Bronchus fibroblast of lung (primary cell): ENCODE measurements around the gene ZNF827.

GRCh38 chr4:140790578-140791399 lies 34.6 kb upstream of the TBC1D9 start:
- RAMPAGE, long total RNA, result no peak

DNA sequence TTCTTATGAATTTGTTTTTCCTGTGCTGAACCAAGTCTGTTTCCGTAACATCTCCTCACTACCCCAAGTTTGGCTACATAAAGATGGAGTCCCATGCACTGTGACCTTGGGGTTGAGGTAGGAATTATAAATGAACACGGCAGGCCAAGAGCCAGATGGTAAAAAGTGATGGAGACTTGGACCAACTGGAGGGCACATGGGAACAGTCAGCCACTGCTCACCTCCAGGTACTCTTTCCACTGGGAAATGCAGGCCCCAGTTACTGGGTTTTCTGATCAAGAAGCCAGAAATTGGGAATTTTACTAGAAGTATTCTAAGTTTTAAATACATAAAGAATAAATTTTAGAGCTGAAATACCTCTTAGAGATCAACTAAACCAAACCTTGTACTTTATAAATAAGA lies 6.8 kb downstream of the RNF150 start:
- RAMPAGE, long total RNA, result no peak

DNA sequence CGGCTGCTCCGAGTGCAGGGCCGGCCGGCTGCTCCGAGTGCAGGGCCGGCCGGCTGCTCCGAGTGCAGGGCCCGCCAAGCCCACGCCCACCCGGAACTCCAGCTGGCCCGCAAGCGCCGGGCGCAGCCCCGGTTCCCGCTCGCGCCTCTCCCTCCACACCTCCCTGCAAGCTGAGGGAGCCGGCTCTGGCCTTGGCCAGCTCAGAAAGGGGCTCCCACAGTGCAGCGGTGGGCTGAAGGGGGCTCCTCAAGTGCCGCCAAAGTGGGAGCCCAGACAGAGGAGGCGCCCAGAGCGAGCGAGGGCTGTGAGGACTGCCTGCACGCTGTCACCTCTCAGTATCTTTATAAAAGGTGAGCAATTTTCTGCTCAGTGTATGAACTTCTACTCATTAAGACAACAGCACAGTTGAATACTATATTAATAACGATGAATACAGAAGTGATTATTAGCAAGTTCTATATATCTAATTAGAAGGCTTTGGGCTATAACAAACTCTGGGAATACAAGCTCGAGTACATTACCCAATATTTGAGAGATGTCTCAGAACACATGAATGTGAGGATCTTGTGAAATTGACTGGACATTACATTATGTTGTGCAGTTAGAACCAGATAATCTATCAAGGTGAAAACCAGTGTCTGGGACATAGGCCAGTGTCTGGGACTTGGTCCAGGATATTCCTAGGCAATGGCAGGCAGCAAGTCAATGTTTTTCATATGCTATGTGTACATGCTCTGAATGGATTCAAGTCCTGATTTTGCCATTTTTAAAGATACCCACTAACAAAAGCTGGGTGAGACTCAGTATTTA lies 112.9 kb downstream of the ZNF330 start:
- RAMPAGE, long total RNA, result no peak

GRCh38 chr4:142196335-142197050 lies 560.1 kb downstream of the IL15 start:
- RAMPAGE, long total RNA, result no peak

DNA sequence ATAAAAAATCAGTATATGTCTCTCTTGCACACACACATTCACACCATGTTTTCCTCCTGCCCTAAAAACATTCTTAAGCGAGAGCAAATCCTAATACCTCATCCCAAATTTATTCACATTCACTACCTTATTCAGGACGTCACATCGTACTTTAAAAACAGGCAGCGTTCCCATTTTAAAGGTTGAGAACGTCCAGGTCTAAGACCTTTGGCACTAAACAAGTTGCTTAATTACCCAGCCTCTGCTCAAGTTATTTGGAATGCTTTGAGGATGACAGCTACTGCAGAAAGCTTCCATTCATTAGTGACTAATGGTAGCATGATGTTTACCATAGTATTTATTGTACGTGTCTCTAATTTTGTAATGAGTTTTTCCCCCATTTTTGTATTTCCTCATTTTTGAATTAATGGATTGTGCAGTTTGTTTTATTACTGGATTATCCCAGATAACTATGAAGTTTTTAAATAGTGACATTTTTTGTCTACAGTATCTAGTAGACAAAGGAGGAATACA lies 1.5 kb downstream of the USP38 start:
- RAMPAGE, long total RNA, result no peak

DNA sequence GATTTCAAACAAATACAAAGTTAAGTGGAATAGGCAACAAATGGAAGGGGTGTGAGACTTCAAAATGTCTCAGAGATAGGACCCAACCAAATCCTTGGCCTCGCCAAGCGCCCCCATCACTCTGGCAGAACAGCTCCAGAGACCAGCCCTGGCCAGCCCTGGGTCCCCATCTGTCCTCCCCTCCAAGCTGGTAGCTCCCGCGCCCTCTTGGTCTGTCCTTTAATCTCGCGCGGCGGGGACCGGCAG lies 1.2 kb upstream of the GAB1 start:
- RAMPAGE, long total RNA, result no peak

DNA sequence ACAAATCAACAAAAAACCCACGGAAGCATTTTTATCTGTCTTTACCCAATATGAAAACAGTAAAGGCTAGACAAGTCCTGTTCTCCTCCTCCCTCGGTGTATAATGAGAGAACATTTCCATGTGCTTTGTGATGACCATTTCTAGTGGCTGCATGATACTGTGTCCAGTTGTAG lies 22.6 kb downstream of the GAB1 start:
- RAMPAGE, long total RNA, result no peak

DNA sequence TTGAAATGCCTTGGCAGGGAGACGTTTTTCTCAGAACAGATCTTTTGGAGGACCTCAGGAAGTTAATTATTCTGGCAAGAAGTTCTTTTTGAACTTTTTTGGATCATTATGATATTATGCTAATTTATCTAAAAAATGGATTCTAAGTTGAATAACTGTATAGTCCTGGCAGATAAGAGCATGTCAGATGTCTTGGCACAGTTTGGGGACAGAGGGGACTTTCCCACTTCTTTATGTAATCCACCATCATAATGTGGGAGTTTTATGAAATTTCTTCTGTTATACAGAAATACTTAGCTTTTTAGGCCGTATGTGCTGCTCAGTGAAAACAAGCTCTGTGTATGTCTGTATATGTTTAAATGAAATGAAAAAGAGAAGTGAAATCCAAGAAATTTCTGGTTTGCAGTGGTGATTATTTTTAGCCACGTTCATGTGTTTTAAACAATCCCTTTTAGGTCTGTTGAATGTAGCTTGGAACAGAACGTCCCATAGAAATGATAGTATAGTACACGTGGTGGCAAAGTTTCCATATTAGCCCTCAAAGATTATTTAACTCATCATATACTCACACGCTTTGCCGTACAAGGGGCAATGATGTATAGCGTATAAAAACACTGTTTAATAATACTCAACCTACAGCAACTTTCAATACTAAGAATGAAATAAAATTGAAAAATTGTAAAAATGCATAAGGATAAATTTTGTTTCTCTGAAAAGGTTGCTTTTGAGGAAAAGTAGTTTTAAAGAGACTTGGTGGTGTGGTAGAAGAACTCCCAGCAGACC lies 41.0 kb downstream of the GAB1 start:
- RAMPAGE, long total RNA, result no peak

DNA sequence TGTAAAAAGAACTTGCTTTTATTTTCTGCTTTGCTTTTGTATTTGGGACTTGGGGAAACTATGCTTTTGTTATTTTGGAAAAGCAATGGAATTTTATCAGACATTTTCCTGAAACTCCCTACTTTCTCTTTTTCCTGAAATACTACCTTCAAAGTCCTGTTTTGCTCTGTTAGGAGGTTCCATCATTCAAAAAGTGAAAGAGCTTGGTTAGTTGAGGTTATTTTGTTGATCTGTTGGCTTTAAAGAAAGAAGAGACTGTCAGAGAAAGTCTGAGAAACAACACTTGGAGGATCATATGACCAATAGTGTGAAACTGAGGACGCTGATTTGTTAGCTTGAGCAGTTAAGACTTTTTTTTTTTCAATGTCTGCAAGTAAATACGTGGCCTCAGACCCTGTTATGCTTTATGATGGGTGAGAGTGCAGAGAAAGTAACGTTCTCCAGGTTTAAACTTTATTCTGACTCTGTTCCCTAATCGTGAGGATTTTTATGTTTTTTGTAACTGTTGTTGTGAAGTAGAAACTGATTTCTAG lies 45.8 kb downstream of the GAB1 start:
- RAMPAGE, long total RNA, result no peak

DNA sequence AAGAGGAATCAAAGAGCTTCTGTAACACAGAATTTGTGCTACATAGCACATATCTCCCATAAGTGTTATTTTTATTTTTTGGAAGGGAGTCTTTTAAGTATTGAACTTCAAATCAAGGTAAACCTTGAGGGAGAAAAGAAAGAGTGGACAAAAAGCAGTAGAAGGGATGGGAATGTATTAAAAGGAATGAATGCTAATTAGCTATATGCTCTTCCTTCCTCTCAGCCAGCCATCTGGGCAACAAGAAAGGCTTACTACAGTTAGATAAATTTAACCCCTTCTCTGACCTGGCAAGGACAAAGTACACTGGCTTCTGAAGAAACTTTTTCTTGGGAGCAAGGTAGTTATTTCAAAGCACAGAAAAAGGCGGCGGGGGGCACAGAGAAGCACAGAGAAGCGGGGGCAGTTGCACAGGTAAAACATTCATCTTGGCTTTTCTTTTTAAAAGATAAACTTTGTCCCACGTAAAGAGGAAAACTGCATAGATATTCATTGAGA lies 54.6 kb downstream of the GAB1 start:
- RAMPAGE, long total RNA, result no peak

GRCh38 chr4:143402479-143403208 lies 66.0 kb downstream of the GAB1 start:
- RAMPAGE, long total RNA, result no peak

- RAMPAGE, long total RNA, result no peak
Observed at GRCh38 chr4:143404353-143405187, 67.9 kb downstream of the GAB1 start.

DNA sequence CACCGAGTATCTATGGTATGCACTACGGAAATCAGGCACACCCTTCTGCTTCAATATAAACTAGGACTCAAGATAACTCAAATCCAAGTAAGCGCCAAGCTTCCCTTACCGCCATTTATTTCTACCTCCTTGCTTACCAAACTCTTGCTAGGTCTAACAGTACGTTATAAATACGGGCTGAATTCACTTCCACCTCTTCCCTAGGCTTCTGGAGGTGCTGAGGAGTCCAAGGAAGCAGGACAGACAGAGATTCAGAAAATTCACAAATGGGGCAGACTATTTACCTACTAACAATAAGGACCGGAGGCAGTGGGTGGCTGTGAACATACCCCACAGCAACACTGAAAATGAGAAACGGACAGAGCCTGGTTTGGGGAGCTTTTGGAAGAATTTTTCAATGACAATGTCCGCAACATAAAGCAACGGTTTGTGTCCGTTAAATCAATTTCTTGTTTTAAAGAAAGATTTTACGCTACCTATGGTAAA lies 2.1 kb downstream of the OTUD4 start:
- RAMPAGE, long total RNA, result no peak

- RAMPAGE, long total RNA, result no peak
Observed at GRCh38 chr4:145182928-145183371, 2.6 kb upstream of the OTUD4 start.

GRCh38 chr4:145557826-145558316 lies 61.3 kb upstream of the MMAA start:
- RAMPAGE, long total RNA, result no peak

DNA sequence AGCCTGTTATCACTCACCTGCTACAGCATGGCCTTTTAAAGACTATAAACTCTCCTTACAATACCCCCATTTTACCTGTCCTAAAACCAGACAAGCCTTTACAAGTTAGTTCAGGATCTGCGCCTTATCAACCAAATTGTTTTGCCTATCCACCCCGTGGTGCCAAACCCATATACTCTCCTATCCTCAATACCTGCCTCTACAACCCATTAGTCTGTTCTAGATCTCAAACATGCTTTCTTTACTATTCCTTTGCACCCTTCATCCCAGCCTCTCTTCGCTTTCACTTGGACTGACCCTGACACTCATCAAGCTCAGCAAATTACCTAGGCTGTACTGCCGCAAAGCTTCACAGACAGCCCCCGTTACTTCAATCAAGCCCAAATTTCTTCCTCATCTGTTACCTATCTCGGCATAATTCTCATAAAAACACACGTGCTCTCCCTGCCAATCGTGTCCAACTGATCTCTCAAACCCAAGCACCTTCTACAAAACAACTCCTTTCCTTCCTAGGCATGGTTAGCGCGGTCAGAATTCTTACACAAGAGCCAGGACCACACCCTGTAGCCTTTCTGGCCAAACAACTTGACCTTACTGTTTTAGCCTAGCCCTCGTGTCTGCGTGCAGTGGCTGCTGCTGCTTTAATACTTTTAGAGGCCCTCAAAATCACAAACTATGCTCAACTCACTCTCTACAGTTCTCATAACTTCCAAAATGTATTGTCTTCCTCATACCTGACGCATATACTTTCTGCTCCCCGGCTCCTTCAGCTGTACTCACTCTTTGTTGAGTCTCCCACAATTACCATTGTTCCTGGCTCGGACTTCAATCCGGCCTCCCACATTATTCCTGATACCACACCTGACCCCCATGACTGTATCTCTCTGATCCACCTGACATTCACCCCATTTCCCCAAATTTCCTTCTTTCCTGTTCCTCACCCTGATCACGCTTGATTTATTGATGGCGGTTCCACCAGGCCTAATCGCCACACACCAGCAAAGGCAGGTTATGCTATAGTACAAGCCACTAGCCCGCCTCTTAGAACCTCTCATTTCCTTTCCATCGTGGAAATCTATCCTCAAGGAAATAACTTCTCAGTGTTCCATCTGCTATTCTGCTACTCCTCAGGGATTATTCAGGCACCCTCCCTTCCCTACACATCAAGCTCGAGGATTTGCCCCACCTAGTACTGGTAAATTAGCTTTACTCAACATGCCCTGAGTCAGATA lies 102.4 kb downstream of the ZNF827 start:
- RAMPAGE, long total RNA, result no peak

DNA sequence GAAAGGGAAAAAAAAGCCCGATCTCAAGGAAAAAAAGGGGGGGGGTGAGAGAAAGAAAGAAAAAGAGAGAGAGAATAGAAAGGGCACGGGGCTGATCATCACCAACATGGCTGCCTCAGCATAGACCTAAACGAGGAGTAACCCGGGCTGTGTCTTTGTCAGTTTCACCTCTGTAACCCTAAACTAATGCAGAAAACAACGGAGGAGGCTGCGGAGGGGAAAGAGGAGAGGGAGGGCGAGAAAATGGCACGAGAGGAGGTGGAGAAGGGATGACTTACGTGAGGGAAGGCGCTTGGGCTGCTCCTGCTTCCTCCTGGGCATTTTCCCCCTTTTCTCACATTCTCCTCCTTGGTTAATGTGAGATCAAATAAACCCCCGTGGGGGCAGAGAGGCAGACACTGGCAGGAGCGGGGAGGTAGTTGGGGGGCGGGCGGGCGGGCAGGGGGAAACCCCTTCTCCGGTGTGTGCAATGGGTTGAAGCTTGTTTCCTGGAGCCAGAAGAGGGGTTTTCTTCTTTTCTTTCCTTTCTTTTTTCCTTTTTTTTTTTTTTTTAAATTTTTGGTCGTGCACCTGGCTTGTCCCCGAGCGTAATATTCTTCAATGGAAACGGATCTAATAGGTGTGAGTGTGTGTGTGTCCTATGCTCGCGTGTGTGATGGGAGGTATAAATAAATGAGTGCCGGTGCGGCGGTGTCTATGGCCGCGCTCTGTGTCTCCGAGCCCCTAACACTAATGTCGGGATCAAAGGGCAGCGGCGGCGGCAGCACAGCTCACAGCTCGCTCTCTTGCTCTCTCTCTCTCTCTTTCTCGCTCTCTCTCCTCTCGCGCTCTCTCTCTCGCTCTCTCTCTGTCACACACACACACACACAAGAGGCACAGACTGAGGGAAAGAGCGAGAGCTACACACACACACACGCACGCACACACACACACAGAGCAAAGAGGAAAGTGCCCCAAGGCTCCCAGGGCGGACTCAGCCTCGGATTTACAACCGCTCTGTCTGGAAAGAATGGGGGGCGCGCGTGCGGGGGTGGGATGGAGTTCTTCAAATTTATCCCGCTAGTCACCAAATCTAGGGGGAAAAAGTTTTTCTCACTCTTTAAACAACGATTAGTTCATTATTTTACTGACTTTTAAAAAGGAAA lies at the start of gene ZNF827:
Gene ZNF827 (minus strand): TSS at position 737 of the 1,145 bp plus-strand sequence.
- RAMPAGE, long total RNA, result no peak

- RAMPAGE, long total RNA, result no peak
Observed at GRCh38 chr4:146059836-146060285, 115.7 kb upstream of the LSM6 start.

- RAMPAGE, long total RNA, result no peak
Observed at GRCh38 chr4:146235367-146236122, 21.2 kb downstream of the REELD1 start.

DNA sequence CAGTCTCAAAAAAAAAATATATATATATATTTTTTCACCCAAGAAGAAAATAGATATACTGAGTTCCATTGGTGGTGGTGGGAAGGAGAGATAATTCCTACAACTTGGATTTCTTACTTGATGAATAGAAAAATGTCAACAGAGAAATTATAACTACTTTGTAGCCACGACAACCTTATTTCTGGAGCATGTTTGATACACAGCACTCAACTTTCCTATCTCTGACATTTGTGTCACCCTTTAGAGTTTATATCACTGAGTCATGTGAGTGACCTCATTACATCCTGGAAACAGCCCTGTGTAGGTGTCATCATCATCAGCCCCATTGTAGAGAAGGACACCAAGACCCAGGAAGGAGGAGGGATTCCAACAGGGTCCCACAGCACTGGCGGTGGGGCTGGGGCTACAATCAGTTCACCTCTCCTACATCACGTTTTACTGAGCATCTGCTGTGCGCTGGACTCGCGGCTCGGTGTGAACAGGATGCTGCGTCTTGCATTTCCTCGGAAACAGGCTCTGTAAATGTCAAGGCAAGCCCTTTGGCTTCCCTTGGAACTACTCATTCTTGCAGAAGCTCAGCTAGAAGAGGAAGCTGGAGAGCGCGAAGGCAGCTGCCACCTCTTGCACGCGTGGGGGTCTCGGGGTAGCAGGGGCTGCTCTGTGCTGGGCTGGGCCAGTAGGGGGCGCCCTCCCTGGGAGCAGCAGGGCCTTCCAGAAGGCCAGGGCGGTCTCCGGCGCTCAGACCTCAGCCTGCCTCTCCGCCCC lies 28.8 kb downstream of the REELD1 start:
- RAMPAGE, long total RNA, result no peak